Parotid gland (tissue), 1 donor: Measurements from ENCODE around the gene NKAIN1.

DNA sequence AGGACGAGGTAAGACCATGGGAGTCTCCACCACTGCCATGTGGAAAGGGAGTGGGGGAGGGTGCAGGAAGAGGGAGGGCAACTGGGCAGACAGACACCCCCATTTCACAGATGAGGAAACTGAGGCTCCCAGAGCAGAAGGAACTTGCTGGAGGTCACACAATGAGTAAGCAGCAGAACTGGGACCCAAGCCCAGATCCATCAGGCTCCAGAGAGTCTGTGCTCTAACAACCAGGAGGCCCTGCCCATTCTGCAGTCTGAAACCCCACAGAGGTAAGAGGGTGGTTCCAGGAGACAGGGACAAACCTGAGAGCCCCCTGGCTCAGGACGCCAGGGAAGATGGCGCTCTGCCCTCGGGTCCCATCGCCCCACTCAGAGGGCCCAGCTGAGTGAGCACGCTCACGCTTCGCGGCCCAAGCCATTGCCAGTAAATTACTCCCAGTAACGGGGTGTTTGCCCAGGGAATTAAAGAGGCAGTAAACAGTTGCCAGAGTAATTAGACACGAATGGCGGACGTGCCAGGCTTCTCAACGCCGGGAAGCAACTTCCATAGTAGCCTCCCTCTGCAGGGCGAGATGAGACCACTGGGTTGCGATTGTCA lies 59.1 kb downstream of the MATN1 start:
- PRO-cap, result no peak

DNA sequence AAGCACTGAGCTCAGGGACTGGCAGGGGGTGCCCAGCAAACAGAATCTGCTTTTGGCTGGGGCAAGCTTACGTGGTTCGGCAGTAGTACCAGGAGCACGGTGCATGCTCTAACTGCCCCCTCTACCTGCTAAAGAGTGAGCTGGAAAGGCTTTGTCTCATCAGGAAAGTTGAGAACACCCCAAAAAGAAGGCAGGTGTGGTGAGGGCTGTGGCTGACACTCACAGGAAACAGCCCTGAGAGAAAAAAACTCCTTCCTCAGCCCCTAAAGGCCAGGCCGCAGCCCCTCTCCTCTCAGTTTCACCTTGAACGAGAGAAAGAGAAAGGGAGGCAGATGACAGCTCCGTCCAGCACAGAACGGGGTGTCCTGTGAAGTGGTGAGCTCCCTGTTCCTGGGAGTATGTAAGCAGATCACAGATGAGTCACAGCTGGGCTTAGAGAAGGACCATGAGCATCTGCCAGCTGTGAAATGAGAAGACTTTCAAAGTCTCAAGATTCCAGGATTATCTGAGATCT lies 13.5 kb downstream of the LAPTM5 start:
- PRO-cap, result no peak

DNA sequence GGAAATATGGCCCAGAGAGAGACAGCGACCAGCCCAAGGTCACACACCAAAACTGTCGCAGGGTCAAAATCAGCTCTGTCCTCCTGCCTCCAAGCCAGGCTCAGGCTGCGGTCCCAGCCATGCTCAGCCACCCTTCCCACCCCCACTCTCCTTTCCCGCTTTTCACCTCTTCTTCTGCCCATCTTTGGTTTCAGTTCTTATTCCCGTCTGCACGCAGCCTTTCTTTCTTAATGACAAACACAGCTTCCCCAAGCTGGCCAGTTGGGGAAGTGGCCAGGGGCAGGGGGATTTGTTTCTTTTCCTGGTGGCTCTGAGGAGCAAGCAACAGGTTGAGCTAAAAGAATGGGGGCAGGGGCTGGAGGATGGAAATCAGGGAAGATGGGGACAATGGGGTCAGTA lies 10.2 kb downstream of the LAPTM5 start:
- PRO-cap, result no peak

DNA sequence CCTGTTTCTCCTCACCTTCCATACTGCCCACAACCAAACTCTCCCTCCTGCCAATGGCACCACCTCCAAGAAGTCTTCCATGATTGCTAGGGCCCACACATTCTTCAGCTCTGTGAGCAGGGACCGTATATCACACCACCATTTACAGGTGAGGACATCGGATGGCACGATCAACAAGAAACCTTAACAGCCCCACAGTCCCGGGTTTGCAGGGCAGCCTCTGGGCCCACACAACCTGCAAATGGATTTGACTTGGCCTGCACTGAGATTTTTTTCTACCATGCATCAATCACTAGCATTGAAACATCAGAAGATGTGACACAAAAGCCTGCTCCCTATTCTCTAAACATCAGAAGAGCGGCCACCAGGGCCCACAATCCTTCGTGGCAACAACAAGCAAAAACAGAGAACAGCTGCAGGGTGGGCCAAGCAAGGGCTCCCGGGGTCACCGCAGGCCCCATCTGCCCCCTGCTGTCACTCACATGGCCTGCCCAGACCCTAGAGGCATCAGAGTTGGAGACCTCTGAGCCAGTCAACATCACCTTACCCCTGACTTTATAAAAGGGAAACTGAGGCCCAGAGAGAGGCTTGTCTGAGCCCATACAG lies 2.0 kb downstream of the LAPTM5 start:
- PRO-cap, result no peak

DNA sequence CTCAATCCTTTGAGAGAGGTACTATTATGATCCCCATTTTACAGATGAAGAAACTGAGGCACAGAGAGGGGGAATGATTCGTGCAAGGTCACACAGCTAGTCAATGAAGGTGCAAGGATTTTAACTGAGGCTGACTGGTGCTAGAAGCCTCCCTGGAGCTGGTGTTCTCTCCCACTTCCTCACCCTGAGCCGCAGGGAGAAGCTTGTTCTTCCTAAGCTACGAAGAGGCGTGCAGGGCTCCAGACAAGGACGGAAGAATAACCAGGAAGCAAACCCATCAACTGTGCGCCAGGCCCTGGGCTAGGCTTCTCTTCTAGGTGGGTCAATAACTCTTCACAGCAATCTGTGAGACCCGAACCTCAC lies 695 bp upstream of the LAPTM5 start:
- PRO-cap, result unidirectional peak, minus-strand start at position 186 of the sequence

GRCh38 chr1:30823551-30824766 lies 66.4 kb upstream of the LAPTM5 start:
- PRO-cap, result unidirectional peak, plus-strand start at chr1:30824138; bidirectional peak, plus-strand start at chr1:30824675, minus-strand start at chr1:30824499

- PRO-cap, result no peak
These were observed 753 bp downstream of the NKAIN1 start for GRCh38 chr1:31238631-31239636.

GRCh38 chr1:31239637-31240488 lies at the start of gene NKAIN1:
NKAIN1 (minus strand) TSS chr1:31239887.
- PRO-cap, result no peak

DNA sequence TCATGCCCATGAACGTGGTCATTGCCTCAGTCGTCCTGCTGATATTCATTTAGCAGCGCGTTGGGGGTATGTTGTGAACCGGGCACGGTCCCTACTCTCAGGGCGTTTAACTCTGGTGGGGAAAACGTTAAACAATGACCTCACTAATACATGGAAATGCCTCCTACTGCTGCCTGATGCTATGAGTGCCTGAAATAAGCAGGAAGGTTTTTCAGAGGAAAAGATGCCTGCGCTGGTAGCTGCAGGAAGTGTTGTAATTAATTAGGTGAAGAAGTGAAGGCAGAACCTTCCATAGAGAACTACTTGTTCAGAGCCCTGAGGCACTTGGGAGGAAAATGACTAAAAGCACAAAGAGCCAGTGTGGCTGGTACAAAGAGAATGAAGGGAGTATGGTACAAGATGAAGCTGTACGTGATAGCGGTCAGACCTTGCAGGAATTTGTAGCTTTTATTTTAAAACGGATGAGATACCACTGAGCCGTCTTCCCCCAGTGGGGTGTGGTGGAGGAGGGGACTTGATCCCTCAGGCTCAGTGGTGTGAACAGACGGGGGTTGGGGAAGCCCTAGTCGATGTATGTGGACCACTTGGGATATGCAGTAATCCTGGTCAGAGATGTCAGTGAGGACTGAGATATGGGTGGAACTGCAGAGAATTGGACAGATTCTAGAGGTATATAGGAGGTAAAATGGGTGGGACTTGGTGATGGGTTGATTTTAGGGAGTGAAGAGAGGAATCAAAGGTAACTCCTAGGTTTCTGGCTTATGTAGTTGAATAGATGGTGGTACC lies 888 bp downstream of the ZCCHC17 start:
- PRO-cap, result no peak

DNA sequence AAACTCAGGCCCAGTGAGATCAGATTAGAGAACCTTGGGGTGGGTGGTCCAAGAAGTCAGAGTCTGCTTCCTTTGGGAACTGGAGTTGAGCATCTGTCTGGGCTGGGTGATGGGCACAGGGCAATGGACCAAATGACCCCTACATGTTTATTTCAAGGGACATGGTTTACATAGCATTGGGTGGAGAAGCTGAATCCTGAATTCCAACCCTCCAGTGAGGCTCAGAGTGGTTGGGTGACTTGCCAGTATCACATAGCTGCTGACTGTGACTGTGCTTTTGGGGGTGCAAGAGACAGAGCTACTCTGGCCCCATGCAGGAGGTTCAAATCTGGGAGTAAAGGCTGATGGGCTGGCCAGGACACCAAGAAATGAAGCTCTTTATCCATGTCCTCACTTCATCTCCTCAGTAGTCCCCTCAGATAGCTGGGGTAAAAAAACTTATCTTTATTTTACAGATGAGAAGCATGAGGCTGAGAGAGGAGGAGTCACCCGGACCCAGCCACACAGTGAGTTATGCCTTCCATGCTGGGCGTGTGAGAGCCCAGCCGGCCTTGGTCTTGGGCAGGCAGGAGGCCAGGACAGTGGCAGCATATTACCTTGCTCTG lies 3.0 kb upstream of the SERINC2 start:
- PRO-cap, result no peak

DNA sequence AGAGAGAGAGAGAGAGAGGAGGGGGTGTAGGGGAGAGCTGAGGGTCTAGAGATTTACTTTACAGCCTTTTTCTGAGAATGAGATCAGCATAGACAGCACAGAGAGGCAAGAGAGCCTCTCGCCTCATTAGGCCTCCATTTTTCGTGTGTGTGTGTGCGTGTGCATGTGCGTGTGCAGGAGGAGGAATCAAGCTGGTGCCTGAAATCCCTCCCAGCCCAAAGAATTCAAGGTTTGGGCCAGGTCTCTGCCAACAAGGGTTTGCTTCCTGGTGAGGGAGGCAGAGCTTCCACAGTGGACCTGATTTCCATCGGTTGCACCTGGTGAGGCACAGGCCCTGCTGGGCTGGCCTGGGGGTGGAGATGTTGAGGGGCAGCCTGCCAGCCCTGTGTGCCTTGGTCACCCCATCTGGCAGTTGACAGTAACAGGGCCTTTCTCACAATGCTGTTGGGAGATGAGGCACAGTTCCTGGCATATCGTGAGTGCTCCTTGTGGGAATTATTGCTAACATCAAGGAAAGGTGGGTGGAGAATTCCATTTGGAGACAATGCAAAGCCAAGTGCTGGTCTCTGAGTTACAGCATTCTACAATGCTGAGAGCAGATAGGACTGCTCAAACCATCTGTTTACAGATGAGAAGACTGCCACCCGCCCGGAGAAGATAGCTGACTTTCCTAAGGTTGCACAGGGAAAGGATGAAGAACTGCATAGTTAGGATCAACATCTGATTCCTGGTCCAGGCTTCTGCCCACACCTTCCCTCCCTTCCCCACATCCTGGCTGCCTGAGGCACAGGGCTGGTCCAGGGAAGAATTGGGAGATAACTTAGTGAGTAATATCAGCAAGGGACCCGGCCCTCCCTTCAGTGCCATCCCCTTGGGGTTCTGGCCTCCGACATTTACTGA lies 1.7 kb downstream of the SERINC2 start:
- PRO-cap, result no peak

GRCh38 chr1:31588539-31589272 lies 12.4 kb downstream of the TINAGL1 start:
- PRO-cap, result unidirectional peak, plus-strand start at chr1:31589138

DNA sequence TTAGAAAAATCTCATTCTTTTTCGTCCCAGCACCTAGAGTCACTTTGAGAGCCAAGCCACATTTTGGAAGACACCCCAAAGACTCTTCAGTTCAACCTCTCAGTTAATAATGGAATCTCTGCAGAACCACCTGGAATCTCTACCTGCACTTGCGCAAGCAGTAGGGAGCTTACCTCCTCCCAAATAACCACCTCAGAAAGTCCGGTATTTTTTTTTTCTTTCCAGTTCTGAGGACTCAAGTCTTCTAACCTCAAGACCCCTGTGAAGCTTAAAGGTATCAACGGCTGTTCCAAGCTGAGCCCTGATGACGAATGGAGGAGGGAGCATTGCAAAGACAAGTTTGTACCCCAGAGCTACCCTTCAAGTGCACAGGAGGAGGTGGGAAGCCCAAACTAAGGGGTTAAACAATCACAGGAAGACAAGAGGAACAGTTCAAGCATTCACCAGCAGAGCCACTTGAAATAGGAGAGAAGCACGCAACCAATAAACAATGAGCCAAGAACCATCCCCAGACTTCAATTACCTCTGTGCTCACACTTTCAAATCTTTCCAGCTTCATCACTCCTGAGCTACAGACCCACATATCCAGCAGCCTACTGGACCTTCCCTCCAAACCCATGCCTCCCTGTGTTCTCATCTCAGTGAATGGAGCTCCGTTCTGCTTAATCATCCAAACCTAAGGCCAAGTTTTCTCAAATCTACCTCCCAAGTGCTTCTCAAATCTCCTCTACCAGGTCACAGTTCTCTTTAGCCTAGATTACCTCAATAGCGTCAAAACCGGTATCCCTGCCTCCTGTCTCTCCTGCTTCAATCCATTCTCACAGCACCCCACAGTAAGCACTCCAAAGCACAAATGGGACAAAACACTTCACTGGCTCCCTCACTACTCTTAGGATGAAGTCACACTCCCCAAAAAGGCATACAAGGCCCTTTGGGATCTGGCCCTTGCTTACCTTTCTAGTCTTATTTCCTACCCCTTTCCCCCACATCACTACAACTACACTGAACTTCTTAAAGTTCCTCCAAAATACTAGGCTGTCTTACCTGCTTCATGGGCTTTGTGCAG lies 3.8 kb downstream of the PEF1 start:
- PRO-cap, result no peak

DNA sequence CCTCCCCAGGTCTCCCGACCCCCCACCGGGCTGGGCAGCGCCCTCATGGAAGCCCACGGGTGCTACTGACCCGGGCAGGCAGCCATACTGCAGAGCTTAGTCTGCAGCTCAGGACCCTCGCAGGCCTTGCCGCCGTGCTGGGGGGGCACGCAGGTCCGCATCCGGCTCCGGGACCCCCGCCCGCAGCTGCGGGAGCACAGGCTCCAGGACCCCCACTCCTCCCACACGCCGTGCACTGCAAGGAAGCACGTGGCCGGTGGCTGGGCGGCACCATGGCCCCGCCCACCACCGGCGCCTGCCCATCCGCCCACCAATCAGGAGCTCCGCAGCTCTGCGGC lies 21.4 kb downstream of the ADGRB2 start:
- PRO-cap, result no peak

GRCh38 chr1:31787966-31788894 lies 24.1 kb upstream of the ADGRB2 start:
- PRO-cap, result no peak

GRCh38 chr1:31914470-31915700 lies 23.3 kb downstream of the PTP4A2 start:
- PRO-cap, result no peak

DNA sequence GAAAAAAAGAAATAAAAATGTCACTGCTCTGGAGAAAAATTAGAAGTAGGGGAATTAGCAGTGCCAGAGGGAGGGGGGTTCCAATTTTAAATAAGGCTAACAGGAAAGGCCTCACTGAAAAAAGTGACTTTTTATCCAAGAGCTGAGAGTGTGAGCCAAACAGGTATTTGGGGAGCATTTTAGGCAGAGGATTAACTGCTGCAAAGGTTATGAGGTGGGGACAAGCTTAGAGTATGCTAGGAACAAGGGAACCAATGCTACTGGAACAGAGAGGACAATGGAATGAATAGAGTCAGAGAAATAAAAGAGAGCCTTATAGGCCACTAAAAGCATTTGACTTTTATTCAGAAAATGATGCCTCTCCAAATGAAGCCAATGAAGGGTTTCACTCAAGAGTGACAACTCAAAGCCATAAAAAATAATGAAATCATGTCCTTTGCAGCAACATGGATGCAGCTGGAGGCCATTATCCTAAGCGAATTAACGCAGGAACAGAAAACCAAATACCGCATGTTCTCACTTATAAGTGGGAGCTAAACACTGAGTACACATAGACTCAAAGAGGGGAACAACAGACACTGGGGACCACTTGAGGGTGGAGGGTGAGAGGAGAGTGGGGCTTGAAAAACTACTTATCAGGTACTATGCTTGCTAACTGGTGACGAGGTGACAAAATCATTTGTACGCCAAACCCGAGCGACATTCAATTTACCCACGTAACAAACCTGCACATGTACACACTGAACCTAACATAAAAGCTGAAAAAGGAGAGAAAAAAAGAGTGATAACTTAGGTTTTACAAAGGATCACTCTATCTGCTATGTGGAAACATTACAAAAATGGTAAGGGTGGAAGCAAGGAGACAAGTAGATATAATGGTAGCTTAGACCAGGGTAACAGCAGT lies 11.2 kb downstream of the PTP4A2 start:
- PRO-cap, result no peak

GRCh38 chr1:31932230-31933107 lies 5.7 kb downstream of the PTP4A2 start:
- PRO-cap, result no peak

DNA sequence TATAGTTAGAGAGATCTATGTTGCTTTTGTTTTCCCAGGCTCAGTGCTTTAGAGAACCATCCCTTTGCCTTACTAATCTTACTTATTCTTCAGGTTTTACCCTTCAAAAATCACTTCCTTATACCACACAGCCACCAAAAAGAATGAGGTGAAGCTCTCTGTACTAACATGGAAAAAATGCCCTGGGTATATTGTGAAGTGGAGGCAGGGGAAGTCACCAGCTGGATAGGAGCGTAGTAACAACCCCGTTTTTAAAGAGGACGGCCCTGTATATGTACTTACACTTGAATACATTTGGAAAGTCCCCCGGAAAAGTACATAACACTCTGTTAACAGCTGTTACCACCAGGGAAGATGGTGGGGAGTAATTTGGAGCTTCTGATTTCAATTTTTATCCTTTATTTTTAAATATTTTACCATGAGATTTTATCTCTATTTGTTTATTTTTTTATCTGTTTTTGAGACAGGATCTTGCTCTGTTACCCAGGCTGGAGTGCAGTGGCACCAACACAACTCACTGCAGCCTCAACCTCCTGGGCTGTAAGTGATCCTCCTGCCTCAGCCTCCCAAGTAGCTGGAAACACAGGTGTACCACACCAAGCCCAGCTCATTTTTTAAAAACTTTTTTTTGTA lies 28.2 kb upstream of the KHDRBS1 start:
- PRO-cap, result no peak

GRCh38 chr1:32066126-32067232 lies 6.3 kb upstream of the TMEM39B start:
- PRO-cap, result unidirectional peak, plus-strand start at chr1:32066786